Heart right ventricle (tissue), 2 donors: Measurements from ENCODE around the genes HDGF, ARHGEF11, FCRL3, FCRL1, OR10K2 and OR6Y1.

GRCh38 chr1:156750962-156751983, at the start of gene HDGF:
Gene HDGF, minus strand, starts transcription at chr1:156751675.
- PRO-cap, 2 experiments, result peak in 2 of 2 experiments; most common plus-strand start chr1:156751210 (in 2); most common minus-strand start chr1:156751674 (in 2)

DNA sequence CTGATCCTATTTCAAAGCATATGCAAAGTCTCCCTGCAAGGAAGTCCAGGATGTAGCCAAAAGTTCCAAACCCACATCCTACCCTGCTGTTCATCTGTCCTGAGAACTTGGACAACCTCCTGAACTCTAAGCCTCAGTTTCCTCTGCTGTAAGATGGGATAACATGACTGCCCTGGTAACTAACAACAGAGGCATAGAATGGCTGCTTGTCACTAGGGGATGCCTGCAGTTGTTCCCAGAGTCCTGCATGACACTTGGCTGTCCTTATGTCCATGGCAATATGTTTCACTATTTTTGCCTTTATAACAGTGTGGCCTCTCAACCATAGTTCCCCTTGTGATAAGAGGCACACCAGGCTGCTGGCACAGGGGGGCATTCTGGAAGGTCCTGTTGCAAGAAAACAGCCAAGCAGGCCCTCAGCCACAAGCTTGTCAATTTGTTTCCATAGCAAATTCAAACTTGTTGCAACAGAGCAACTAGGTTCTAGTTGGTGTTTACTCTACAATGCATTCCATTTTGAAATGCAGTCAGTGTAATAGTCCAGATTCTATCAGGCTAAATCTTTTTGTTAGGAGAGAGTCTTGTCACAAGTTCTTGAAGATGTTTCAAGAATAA, 1.5 kb upstream of the HDGF start:
- PRO-cap, 2 experiments, result no peak in any of the 2 experiments

- PRO-cap, 2 experiments, result no peak in any of the 2 experiments
Measured at GRCh38 chr1:156770580-156771461, 3.5 kb downstream of the PRCC start.

DNA sequence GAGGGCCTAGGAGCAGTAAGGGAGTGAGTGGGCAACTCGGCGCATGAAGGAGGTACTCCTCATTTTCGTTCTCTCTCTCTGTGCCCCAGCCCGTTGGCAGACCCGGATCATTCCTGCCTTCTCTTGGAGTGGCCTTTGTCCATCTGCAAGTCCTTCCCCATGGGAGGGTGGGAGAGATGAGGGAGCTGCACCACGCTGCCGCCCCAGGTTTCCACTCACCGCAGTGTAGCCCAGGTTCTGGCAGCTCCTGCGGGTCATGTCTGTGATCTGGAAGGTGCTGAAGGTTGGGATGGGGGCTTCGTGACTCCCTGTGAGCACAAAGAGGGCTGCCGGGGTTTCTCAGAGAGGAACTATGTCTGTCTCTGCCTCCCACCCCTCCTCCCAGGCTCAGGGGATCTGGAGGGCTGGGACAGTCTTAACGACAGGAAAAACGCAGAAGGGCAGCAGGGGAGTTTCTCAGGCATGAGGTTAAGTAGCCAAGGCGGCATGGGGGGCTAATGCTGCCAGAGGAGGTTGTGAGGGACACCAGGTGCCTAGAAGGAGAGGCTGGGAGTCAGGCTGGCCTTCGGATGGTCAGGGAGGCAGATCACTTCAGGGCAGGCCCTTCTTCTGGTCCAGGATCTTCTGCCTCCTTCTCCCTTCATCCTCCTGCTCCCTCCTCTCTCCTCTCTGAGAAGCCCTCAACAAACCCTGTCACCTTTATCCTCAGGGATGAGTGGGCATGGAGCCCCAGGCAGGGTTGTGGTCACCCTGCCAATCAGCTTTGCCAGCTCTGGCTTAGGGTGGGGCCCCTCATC, 663 bp downstream of the SH2D2A start:
- PRO-cap, 2 experiments, result no peak in any of the 2 experiments

GRCh38 chr1:156848659-156849100, 10.2 kb downstream of the INSRR start:
- PRO-cap, 2 experiments, result no peak in any of the 2 experiments

- PRO-cap, 2 experiments, result no peak in any of the 2 experiments
Measured at GRCh38 chr1:156976258-156977326, 56.2 kb downstream of the LRRC71 start.

GRCh38 chr1:157045242-157046228, at the start of gene ARHGEF11:
Gene ARHGEF11, minus strand, starts transcription at chr1:157045742.
- PRO-cap, 2 experiments, result peak in 2 of 2 experiments; most common plus-strand start chr1:157045292 (in 2); most common minus-strand start chr1:157045782 (in 1)

DNA sequence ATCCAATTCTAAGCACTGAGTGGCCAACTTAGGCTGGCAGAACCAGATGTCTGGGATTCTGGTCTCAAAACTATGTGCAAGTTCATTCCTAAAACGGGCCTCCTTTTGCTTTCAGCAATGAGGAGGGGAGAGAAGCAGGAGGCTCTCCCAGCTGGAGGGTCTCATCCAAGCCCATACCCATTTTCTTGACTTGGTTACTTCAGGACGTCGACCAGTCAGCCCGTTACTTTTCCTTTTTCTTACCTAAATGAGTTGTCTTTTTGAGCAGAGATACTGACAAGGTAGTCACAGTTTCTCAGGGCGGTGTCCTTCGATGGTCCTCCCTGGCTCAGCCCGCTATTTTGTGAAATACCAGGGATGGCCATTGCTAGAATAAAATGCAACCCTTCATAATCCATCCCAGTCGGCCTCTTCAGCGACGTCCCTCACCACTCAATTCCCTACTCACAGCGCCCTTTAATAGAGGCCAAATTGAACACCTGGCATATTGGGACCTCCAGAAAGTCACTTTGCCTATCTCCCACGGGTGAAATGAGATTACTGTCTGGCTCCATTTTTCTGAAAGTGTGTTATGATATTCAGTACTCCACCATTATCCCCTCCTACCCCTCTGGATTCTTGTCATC, 18.2 kb downstream of the ETV3 start:
- PRO-cap, 2 experiments, result no peak in any of the 2 experiments

GRCh38 chr1:157155542-157156520, 17.6 kb upstream of the ETV3 start:
- PRO-cap, 2 experiments, result no peak in any of the 2 experiments

DNA sequence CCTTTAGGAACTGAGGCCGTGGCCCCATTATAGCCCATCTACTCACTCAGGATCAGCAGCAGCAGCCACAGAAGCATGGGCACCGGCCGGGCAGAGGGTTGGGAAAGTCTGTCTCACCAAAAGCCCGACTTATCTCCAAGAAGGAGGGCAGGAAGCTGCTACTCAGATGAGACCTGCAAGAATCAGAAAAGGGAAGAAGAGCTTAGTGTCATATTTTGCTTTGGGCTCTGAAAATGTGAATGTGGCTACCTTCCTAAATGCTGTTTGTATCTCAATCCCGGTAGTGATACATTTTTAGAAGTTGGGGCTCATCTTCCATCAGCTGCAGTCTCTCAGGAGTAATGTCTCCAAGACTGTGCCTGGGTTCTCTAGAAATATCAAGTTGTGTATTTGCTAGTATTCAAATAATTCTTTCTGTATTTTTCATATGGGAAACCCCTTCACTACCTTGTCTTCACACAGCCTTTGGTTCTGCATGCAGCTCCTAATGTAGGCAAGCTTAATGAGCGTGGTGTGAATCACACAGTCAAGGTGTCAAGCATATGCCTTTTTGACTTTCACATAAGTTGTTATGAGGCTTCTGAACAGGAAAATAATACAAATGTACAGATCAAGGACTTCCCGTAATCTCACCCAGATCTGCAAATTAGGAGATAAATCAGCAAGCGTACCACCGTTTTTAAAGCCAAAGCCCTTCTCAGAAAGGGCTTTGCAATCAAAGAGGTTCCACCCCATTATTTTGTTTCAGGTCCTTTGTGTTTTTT, at the start of gene FCRL3:
TSS of gene FCRL3 (minus strand) at position 357 of the 764 bp plus-strand sequence.
- PRO-cap, 2 experiments, result no peak in any of the 2 experiments

DNA sequence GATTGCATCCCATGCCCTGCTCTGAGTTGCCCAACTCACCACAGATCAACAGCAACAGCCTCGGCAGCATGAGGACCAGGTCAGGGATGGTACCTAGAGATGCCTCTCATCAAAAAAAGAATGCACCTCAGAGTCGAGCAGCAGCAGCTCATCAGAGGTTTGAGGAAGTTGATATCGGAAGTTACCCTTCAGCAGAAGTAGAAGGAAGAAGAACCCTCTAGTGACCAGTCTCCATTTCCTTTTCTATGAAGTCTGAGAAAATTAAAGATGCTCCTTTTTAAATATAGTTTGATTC, at the start of gene FCRL1:
TSS of gene FCRL1 (minus strand) at position 153 of the 295 bp plus-strand sequence.
- PRO-cap, 2 experiments, result no peak in any of the 2 experiments

- PRO-cap, 2 experiments, result no peak in any of the 2 experiments
Measured at GRCh38 chr1:158022467-158022872, 29.0 kb downstream of the KIRREL1 start.

- PRO-cap, 2 experiments, result no peak in any of the 2 experiments
Measured at GRCh38 chr1:158117704-158118528, 10.2 kb downstream of the SMIM42 start.

- PRO-cap, 2 experiments, result no peak in any of the 2 experiments
Measured at GRCh38 chr1:158123945-158124690, 4.0 kb downstream of the SMIM42 start.

- PRO-cap, 2 experiments, result no peak in any of the 2 experiments
Measured at GRCh38 chr1:158146746-158147423, 18.8 kb upstream of the SMIM42 start.

DNA sequence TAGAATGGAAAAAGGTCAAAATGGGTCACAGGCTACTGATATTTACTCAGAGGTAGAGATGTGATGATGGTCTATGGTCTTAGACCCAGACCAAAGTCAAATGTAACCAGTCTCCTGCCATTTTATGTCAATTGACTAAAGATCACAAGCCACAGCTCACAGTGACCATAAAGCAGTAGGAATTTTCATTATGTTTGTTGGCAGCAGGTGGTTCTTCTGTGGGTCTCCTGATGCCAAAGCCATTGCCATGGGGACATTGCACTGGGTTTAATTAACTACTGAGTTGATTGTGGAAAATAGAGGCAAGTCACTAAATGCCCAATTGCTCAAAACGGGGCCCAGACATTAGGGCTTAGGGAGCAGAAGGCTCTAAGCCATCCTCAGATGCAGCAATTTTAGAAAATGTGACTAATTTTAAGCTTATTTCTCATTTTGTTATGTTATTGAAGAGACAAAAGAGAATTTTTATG, at the start of gene OR10K2:
TSS of gene OR10K2 (minus strand) at position 101 of the 470 bp plus-strand sequence.
- PRO-cap, 2 experiments, result no peak in any of the 2 experiments

- PRO-cap, 2 experiments, result peak in 2 of 2 experiments; most common plus-strand start chr1:158554611 (in 1); most common minus-strand start chr1:158554413 (in 1)
Measured at GRCh38 chr1:158554282-158554838, at the start of gene OR6Y1. Gene OR6Y1, minus strand, starts transcription at chr1:158554405.

GRCh38 chr1:158951973-158952423, 20.6 kb downstream of the PYHIN1 start:
- PRO-cap, 2 experiments, result no peak in any of the 2 experiments

- PRO-cap, 2 experiments, result peak in 2 of 2 experiments; most common plus-strand start chr1:158999976 (in 1); most common minus-strand start chr1:158999733 (in 1)
Measured at GRCh38 chr1:158999329-159000386, 2.9 kb downstream of the PYDC5 start.

DNA sequence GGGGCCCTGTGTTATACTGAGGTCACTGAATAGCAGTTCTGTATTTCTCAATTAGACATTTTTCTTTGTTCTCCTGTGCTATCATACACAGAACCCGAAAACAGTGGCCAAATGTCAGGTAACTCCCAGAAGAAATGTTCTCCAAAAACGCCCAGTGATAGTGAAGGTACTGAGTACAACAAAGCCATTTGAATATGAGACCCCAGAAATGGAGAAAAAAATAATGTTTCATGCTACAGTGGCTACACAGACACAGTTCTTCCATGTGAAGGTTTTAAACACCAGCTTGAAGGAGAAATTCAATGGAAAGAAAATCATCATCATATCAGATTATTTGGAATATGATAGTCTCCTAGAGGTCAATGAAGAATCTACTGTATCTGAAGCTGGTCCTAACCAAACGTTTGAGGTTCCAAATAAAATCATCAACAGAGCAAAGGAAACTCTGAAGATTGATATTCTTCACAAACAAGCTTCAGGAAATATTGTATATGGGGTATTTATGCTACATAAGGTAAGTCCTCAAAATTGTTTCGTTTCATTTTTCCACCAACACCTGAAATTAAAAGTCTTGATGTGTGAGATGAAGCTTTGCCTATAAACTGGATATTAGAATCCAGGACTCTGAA, 8.5 kb downstream of the IFI16 start:
- PRO-cap, 2 experiments, result no peak in any of the 2 experiments